Foreskin fibroblast (primary cell): ENCODE results near the genes MANF, IQCF1 and PCBP4.

DNA sequence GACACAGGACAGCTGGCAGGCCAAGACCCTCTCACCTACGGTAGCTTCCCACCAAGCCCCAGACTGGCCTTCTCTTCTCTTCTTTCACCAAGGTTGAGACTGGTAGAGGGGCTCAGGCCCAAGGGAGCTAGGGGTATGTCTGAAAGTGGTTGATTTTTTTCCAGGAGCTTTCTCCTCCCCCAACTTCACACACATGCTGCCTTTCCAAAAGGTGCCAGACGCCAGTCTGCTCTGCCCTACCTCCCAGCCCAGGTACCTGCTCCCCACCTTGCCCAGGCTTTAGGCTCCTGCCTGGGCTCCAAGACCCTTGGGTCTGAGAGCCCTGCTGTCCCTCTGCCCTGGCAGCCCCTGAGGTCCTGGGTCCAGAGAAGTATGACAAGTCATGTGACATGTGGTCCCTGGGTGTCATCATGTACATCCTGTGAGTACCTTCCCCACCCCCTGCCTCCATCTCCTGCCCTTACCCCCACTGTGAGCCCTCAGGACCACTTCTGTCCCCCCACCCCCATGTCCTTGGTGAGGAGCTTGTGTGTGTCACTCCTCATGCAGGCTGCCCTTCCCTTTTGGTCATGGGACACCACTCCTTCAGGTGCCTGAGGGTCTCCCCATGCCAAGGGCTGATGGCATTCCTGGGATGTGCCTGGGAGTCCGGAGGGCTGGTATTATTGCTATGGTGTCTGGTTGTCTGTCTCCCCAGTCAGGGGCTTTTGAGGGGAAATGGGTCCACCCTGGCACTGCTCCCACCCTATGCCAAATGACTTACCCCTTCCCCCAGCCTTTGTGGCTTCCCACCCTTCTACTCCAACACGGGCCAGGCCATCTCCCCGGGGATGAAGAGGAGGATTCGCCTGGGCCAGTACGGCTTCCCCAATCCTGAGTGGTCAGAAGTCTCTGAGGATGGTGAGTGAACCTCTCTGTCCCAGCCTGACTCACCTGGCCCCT, 28.7 kb downstream of the MAPKAPK3 start:
- RRBS, result no CpG with 5 or more reads among the region's 7 CpGs

- RRBS, result 2% methylated on average over 1 of the region's 49 CpGs
Measured at GRCh38 chr3:51384454-51385187, 470 bp upstream of the MANF start.

DNA sequence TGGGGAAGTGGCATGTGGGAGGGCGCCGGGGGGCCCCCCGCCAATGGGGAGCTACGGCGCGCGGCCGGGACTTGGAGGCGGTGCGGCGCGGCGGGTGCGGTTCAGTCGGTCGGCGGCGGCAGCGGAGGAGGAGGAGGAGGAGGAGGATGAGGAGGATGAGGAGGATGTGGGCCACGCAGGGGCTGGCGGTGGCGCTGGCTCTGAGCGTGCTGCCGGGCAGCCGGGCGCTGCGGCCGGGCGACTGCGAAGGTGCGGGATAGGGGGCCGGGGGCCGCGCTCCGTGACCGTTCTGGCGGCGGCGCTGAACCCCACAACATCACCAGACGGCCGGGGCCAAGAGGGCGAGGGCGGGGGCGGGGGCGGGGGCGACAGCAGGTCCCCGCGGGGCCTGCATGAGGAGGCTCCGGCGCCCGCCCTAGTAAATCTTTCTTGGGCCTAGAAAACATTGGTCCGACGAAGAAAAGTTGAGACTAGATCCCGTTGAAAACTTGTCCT, at the start of gene MANF:
Gene MANF (plus strand): TSS at position 104 of the 495 bp plus-strand sequence.
- RRBS, result 3% methylated on average over 24 of the region's 54 CpGs

DNA sequence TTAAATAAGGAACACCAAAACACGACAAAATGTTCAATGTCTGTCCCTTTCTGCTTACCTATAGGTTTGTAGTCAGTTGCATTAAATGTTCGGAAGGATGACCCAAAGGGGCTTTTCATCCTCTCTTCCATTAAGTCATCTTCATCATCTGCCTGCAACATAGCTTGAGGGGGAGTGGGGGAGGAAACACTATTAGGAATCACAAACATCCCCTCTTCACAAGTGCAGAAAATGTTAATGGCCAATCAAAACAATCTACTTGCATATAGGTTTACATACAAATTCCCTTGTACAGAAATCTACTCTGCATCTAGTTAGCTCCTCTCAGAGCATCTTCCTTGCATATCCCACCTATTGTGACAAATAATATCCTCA, 22.1 kb downstream of the RBM15B start:
- RRBS, result no CpG with 5 or more reads among the region's 2 CpGs

DNA sequence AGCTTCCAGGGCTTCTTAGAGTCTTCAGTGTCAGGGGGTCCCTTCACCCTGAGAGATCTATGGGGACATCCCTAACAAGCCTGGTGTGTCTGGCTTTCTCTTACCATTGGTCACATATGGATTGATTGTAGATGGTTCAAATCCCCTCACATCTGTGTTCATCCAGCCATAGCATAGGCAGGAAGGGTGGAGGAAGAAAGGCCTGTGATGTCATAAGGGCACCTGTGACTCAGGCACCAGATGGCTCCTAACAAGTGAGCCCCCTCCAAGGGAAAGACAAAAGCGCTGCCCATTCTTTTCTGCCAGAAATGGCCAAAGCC, at the start of gene IQCF1:
Gene IQCF1 (minus strand): TSS at position 188 of the 320 bp plus-strand sequence.
- RRBS, result no CpG with 5 or more reads among the region's 1 CpG

DNA sequence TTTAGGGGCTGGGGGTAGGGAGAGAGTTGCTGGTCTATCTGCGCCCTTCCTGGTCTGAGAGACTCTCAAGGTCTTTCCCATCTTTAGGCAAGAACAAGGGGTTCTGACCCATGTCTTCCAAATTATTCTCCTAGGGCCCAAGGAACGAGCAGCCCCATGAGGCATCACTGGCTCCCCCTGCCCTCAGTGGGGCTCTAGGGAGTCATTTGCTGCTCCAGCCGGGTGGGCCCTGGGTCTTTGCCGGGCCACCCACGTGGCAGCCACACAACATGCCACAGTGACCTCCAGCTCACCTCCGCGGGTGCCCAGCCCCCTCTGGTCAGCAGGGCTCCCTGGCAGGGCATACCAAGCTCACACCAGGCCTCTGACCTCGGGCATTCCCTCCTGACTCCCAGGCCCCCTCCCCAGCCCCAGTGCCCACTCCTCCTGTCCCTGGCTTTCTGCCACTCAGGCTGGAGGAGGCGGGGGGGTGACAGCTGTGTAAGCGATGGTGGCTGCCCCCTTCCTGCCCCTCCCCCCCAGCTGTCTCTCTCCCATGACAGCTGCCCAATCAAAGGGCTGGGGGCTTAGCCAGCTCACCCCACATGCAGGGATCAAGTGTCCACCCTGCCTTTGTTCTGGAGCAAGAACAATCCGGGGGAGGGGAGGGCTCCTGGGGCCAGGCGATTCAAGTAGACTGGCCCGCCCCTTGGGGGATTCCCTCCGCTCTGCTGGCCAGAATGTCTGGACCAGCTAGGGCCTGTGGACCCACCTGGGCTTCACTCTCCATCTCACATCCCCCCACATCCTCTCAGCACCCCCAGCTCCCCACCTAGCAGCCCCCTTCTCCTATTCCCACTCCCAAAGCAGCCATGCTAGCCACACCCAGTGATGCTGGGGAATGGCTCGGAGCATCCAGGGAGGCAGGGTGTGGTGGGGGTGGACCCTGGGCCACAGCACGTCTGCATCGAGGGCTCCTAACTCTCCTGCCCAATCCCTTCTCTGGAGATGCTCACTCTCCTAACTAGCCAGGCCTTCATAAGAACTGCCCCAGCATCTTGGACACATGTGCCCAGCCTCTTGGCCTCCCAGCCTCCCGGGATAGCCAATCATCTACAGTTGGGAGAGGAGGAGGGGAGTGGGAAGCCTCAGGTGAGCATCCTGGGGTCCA, 3.1 kb downstream of the PCBP4 start:
- RRBS, result no CpG with 5 or more reads among the region's 18 CpGs

DNA sequence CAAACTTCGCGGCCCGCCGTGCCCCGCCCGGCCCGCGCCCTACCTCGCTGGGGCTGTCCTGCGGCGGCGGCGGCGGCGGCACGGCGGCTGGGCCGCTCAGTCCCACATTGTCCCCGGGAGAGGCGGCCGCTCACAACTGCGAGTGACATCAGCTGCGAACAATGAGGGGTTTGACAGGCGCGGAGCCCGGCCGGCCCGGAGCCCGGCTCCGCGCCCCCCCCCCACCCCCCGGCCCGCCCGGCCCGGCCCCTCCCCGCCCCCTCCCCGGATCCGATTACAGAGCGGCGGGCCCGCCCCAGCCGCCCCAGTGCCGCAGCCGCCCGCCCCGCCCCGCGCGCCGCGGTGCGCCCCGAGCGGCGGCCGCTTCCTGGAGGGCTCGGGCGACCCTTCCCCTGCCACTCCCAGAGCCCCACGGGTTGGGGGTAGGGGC, at the start of gene PCBP4:
Gene PCBP4 (minus strand): TSS at position 172 of the 430 bp plus-strand sequence.
- RRBS, result under 1% methylated on average over 21 of the region's 59 CpGs

- RRBS, result 4% methylated on average over 3 of the region's 5 CpGs
Measured at GRCh38 chr3:51968456-51968837, 1.2 kb upstream of the PCBP4 start.

GRCh38 chr3:51993524-51994770, 1.7 kb downstream of the RPL29 start:
- RRBS, result no CpG with 5 or more reads among the region's 18 CpGs

GRCh38 chr3:52022403-52023315, 27.0 kb upstream of the RPL29 start:
- RRBS, result no CpG with 5 or more reads among the region's 19 CpGs

GRCh38 chr3:52039785-52040333, 16.5 kb downstream of the DUSP7 start:
- RRBS, result 10% methylated on average over 2 of the region's 18 CpGs

GRCh38 chr3:52055254-52056269, 809 bp downstream of the DUSP7 start:
- RRBS, result 2% methylated on average over 23 of the region's 93 CpGs

GRCh38 chr3:52177414-52178094, 20.4 kb upstream of the ALAS1 start:
- RRBS, result no CpG with 5 or more reads among the region's 11 CpGs

GRCh38 chr3:52188740-52189517, 9.0 kb upstream of the ALAS1 start:
- RRBS, result no CpG with 5 or more reads among the region's 6 CpGs

- RRBS, result no CpG with 5 or more reads among the region's 10 CpGs
Measured at GRCh38 chr3:52204258-52204919, 6.4 kb downstream of the ALAS1 start.

- RRBS, result no CpG with 5 or more reads among the region's 6 CpGs
Measured at GRCh38 chr3:52205758-52206464, 8.0 kb downstream of the ALAS1 start.

- RRBS, result no CpG with 5 or more reads among the region's 7 CpGs
Measured at GRCh38 chr3:52227688-52228019, 2.2 kb upstream of the TLR9 start.

DNA sequence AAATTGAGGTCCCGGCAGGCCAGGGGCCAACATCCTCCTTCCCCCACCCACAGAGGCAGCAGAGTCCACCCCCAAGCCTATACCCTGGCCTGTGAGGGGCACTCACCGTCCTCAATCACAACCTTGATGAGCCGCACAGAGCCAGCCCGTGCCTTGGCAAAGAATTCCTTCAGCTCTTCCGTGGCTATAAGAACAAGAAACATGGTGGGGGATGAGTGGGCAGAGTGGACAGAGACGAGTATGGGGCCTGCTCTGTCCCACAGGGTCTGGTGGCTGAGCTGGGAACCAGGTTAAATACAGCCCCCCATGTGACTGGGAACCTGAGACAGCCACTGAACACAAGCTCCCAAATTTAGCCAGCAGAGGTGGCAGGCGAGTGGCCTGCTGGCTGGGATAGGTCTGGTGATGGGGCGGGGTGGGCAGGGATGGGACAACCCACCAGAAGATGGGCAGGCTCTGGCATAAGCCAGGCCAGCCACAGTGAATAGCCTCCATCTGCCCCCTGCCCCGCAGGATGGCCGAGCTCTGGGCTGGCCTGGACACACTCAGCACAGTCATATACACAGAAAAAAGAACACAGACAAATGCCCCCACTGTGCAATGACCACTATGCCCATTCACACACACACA, 3.9 kb downstream of the TWF2 start:
- RRBS, result no CpG with 5 or more reads among the region's 10 CpGs

- RRBS, result no CpG with 5 or more reads among the region's 9 CpGs
Measured at GRCh38 chr3:52237484-52238124, 1.4 kb downstream of the TWF2 start.

DNA sequence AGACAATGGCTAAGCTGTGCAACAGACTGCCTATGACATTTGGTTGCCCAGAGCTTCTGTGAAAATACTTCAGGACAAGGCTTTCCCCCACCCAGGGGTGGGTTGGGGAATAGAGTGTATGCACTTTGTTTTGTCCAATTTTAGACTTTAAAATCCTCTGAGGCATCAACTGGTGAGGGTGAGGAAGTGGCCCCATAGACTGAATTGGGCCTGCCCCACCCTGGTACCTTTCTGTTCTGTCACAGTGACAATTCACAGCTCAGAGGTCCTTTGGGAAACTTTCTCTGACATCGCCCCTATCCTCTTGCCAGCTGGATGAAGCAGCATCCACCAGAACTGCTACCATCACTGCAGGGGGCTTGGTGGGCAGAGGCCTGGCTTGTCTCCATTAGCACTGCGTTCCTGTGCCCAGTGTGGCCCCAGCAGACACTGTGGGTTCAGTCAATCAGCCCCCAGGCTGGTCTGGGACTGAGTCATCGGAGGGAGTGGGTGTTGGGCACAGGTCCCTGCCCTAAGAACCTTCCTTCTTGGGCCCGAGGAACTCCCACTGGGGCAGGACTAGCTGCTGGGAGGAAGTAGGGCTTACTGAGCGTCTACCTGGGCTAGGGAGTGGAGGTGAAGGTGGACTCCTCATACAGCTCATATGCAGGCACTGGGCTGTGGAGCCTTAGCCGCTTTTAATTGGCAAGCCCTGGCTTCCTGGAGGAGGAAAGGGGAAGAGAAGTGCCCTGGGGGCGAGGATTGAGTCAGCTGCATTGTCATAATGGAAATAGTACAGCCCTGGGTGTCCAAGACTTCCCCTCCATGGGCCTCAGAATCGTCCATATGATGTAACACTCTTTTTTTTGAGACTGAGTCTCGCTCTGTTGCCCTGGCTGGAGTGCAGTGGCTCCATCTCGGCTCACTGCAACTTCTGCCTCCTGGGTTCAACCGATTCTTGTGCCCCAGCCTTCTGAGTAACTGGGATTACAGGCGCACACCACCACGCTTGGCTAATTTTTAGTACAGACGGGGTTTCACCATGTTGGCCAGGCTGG, 1.5 kb upstream of the PPM1M start:
- RRBS, result no CpG with 5 or more reads among the region's 14 CpGs